Cerebral cortex (tissue), 2 donors: ENCODE measurements around a stretch of chr1.

- PRO-cap, 2 experiments, result no peak in any of the 2 experiments
Measured at GRCh38 chr1:18908776-18909628, 6.6 kb upstream of the ALDH4A1 start.

- PRO-cap, 2 experiments, result no peak in any of the 2 experiments
Measured at GRCh38 chr1:18925148-18925774, 22.9 kb upstream of the ALDH4A1 start.

DNA sequence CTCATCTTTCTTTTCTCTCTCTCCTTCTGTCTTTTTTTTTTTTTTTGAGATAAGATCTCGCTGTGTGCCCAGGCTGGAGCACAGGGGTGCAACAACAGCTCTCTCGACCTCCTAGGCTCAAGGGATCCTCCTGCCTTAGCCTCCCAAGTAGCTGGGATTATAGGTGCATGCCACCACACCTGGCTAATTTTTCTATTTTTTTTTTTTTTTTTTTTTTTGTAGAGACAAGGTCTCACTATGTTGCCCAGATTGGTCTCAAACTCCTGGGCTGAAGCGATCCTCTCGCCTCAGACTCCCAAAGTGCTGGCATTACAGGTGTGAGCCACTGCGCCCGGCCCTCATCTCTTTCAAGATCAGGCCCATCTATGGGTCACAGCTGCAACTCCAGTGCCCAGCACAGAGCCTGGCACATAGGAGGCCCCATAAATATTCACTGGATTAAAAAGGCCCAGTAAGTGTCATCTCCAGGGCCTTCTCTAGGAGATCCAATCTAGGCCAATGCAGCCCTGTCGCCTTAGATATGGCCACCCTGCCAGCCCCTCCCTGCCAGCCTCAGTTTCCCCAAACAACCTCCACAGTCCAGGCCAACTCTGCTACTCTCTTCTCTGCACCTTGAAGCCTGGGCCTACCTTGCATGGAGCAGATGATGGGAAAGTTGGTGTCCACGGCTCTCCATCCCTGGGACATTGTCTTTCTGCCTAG lies 20.7 kb downstream of the IFFO2 start:
- PRO-cap, 2 experiments, result no peak in any of the 2 experiments

- PRO-cap, 2 experiments, result peak in 1 of 2 experiments; most common plus-strand start chr1:18956964 (in 1)
Measured at GRCh38 chr1:18956767-18957235, 325 bp upstream of the IFFO2 start.

- PRO-cap, 2 experiments, result no peak in any of the 2 experiments
Measured at GRCh38 chr1:18962057-18962554, 5.6 kb upstream of the IFFO2 start.

GRCh38 chr1:19069946-19070549 lies 113.6 kb upstream of the IFFO2 start:
- PRO-cap, 2 experiments, result no peak in any of the 2 experiments

- PRO-cap, 2 experiments, result no peak in any of the 2 experiments
Measured at GRCh38 chr1:19074845-19075968, 118.7 kb upstream of the IFFO2 start.

- PRO-cap, 2 experiments, result no peak in any of the 2 experiments
Measured at GRCh38 chr1:19232479-19233665, 18.5 kb downstream of the EMC1 start.

DNA sequence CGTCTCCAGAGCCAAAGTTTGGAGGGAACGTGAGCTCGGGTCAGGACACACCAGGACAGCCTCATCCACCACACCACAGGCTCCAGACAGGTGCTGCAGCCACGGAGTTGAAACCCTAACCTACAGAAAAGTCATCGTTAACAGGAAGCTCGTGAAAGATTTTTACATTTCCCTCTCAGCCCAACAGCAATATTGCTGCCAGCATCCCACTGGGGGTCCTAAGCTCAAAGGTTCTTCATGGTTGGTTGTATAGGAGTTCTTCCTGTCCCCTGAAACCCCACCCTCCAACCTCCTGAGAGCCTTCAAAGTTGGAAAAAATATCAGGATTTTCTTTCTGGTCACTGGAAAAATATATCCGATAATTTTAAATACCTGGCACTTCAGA lies 11.0 kb downstream of the EMC1 start:
- PRO-cap, 2 experiments, result no peak in any of the 2 experiments

- PRO-cap, 2 experiments, result no peak in any of the 2 experiments
Measured at GRCh38 chr1:19250713-19251270, 532 bp downstream of the EMC1 start.

DNA sequence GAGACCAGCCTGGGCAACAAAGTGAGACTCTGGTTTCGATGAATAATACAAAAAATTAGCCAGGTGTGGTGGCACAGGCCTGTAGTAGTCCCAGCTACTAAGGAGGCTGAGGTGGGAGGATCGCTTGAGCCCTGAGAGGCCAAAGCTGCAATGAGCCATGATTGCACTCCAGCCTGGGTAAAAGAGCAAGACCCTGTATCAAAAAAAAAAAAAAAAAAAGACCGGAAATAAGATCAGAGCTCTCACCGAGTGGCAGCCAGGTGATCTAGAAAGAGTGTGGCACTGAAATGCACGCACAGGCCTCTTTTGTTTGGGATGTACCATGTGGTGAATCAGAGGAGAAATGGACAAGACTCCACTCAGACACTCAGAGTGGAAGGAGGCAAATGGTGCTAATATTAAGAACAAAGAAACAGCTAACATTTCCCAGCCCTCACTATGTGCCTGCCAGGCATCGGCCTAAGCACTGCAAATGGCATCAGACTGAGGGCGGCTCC lies 16.0 kb downstream of the AKR7A3 start:
- PRO-cap, 2 experiments, result no peak in any of the 2 experiments

DNA sequence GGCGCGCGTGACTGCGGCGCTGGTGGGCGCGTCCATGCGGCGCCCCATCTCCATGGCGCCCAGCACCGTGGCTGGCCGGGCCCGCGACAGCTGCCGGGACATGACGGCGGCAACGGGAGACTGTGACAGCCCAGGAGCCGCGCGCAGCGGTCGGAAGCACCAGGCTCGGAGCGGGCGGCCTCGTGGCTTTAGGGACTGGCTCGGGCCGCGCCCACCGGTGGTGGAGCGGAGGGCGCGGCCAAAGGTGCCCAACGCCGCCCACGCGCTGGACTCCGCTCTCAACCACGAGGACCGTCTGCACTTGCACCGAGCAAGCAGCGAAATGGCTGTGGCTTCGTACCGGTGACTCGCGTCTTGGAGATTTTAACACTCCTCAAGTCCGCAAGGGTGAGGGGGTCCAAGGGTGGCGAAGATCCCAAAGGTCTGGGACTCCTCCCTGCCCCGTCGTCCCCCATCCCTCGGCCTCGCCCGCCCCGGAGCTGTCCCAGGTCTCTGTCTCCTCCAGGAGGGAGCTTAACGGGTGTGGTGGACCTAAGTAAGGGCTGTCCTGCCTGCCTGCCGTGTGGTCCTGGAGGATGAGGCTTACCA lies 14.5 kb downstream of the AKR7A3 start:
- PRO-cap, 2 experiments, result no peak in any of the 2 experiments

DNA sequence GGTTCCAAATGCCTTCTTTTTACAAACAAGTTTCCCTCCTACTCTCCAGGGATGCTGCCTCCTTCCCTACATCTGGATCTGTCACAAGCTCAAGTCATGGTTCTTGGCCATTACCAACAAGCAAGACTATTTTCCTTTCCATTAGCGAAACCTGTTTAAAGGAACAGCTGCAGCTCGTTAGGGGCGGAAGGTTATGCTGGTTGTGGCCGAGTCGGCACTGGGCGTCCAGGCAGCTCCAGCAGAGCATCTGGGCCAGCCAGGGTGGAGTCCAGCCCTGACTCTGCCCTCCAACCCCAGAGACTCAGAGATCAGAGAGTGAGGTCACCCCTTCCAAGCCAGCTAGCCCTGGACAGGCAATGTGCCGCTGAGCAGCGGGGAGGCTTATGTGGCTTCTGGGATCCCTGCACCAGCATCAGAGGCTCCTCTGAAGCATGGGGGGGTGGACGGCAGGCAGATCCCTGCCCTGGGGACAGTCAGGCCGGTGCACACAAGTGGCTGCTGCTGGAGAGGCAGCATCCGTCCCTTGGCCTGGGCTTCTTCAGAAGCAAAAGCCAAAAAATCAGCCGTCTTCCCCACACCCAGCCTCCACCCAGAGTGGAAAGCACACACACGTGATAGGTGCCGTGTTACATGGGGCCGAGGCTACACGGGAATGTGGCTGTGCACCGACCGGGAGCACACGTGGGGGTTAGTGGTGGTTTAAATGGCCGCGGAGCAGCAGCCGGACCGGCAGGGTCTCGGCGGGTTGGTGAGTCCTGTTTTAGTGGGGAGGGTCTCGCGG lies 30.0 kb downstream of the SLC66A1 start:
- PRO-cap, 2 experiments, result no peak in any of the 2 experiments

DNA sequence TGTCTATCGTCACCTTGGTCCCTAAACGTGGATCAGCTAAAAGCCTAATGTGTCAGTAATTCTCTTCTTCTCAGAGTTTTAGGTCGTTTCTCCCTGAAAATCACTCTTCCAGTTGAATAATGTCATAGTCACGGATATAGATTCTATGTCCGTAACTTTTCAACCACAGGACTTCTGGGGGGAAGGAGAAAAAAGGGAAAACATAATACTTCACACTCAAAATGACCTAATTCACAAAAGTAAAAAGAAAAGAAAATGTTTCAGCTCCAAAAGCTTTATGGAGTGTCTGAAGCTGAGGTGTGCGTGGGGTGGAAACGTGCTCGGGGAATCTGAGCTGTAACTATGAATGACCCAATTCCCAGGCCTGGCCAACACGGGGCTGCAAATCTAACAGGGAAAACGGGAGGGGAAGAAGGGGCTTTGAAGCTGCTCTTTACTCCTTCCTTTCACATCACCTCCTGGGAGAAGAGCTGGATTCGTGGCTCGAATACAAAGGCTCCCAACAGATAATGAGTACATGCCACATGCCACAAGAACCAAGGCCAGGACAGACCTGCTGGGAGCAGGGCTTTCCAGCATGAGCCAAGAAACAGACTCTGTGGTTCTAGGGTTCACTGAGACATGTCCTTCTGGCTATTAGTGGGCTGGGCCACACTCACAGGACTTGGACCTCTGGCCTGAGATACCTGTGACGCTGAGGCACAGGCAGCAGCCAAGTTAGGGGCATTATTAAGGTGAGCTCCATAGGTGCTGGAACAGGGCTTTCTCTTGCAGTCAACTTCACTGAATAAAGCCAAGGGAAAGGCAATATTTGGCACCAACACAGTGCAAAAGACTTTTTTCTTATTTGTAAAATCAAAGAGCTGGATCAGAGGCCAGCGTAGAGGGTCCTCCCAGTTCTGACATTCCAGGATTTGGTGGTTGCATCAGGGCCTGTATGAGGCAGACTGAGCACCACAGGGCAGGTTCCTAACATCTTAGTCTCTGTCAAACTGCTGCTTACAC lies 51.5 kb downstream of the SLC66A1 start:
- PRO-cap, 2 experiments, result no peak in any of the 2 experiments

DNA sequence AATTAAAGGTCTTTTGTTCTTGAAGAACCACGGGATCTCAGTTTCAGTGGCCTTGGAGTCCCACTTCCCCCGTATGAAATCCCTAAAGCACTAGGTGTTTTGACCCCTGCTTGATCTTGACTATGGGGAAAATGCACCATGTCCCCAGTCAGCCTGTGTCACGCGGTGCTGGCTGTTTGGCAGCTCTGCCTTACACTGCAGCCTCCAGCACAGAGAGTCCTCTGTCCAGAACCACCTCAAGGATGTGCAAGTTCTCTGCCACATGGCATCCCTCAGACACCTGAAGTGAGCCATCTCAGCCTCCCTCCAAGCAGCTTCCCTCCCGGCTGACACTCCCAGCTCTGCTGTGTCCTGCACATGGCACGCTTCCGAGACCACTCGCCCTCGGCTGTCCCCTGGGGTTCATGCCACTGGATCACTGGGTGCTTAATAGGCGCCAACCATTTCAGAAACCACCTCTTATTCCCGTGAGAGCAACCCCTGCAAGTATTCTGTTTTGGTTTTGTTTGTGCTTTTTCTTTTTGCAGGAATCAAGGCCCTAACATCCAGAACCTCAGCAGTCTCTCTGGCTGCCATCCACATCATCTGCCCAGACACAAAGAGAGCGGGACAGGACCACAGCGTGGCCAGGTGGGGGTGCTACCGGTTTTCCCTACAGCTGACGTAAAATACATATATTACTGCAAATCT lies 45.8 kb downstream of the CAPZB start:
- PRO-cap, 2 experiments, result no peak in any of the 2 experiments

- PRO-cap, 2 experiments, result no peak in any of the 2 experiments
Measured at GRCh38 chr1:19440251-19440793, 45.0 kb downstream of the CAPZB start.

DNA sequence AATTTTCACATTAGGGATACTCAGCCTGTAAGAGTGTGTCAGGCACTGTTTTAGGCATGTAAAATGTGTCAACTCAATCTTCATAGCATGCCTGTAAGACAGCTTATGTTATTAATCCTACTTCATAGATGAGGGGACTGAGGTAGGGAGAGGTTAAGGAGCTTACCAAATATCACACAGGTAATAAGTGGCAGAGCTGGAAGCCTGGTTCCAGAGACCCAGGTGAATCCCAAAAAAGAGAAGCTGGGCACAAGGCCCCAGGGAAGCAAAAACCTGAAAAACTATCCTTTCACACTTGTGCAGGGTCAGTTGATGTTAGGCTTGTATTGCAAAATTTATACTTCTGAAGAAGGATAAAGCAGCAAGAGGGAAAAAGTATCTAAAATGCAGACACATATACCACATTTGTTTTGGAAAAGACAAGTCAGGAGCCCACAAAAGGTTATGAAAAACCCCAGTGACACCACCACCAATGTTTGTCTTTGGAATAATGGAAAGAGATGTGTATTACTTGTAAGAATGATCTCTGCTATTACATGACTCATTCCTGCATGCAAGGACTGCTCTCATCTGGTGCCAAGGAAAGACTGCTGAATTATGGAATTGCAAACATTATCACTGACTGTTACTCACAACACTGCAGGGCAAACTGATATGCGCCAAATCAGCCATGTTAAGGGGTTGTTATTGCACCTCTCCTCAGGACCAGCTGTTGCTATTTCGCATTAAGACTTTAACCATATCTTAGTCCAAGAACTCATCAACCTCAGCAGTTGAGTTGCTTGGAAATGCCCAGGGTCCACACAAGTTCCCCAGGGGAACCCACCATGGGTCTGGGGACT lies 34.7 kb downstream of the CAPZB start:
- PRO-cap, 2 experiments, result no peak in any of the 2 experiments

DNA sequence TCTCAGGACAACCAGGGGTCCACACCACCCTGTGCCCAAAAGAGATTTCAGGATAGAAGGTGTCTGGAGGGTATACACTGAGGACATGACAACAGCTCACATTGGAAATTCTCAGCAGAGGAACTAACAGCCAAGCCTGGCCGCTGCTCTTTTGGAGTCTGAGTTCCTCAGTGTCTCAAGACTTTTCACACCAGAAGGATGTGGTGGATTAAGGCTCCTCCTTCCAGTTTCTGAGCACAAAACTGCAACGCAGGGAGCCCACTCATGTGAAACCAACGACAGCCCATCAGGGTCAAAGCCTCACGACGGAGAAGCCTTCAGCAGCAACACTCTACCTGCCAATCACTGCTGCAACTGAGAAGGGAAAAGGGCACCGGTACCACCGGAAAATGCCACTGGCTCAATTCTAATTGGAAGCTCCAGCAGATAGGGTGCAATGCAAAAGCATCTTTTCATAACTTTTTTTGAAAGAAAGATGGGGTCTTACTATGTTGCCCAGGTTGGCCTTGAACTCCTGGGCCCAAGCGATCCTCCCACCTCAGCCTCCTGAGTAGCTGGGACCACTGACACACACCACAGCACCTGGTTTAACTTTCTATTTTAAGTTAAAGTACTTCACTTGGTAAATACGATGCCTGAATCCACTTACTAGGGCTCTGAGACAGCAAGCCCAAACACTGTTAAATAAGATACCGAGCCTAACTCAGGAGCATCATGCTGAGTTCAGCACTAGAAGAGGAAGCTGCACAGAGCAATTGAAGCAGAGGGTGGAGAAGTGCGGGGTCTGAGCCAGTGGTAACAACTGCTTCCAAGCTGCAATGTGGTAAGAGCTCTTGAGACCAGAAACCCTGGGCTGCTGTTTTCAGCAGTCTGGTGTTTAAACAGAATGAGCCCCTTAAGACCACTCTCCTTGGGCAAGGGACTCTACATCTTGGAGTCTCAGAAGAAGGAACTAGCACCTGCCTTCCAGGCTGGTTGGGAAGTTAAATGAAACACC lies 7.7 kb downstream of the CAPZB start:
- PRO-cap, 2 experiments, result peak in 1 of 2 experiments; most common plus-strand start position 265 of the sequence (in 1); most common minus-strand start position 160 of the sequence (in 1)

- PRO-cap, 2 experiments, result no peak in any of the 2 experiments
Measured at GRCh38 chr1:19479710-19480420, 5.5 kb downstream of the CAPZB start.

DNA sequence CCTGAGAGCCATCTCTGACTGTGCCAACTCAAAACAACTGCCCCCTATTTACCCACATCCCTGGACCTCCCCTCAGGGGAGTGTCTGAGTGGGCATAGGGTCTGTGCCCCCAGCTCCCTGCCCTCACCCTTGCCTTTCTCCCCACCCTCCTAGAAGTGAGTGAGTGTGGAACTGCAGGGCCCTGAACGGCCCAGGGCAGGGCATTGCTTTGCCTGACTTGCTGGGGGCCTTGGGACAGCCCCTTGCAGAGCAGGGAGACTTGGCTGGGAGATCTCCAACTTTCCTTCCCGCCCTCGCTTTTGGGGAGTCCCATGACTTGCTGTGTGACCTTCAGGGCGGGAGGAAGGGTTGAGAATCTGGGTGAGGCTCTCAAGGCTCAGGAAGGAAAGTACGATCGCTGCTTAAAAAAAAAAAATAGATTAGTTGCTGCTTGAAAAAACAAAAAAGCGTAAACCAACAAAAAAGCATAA lies 6.3 kb downstream of the NBL1 start:
- PRO-cap, 2 experiments, result no peak in any of the 2 experiments